Thoracic aorta endothelial cell (primary cell): ENCODE results near the genes MOB2, CTSD and PRR33.

- CAGE, long polyA plus RNA = no peak
Observed at GRCh38 chr11:1064105-1064813, 27.7 kb upstream of the MUC6 start.

- CAGE, long polyA plus RNA = no peak
Observed at GRCh38 chr11:1207438-1207951, 15.4 kb upstream of the MUC5B start.

GRCh38 chr11:1229562-1230013, 6.7 kb downstream of the MUC5B start:
- CAGE, long polyA plus RNA = no peak

GRCh38 chr11:1390371-1391069, 786 bp downstream of the BRSK2 start:
- CAGE, long polyA plus RNA = no peak

DNA sequence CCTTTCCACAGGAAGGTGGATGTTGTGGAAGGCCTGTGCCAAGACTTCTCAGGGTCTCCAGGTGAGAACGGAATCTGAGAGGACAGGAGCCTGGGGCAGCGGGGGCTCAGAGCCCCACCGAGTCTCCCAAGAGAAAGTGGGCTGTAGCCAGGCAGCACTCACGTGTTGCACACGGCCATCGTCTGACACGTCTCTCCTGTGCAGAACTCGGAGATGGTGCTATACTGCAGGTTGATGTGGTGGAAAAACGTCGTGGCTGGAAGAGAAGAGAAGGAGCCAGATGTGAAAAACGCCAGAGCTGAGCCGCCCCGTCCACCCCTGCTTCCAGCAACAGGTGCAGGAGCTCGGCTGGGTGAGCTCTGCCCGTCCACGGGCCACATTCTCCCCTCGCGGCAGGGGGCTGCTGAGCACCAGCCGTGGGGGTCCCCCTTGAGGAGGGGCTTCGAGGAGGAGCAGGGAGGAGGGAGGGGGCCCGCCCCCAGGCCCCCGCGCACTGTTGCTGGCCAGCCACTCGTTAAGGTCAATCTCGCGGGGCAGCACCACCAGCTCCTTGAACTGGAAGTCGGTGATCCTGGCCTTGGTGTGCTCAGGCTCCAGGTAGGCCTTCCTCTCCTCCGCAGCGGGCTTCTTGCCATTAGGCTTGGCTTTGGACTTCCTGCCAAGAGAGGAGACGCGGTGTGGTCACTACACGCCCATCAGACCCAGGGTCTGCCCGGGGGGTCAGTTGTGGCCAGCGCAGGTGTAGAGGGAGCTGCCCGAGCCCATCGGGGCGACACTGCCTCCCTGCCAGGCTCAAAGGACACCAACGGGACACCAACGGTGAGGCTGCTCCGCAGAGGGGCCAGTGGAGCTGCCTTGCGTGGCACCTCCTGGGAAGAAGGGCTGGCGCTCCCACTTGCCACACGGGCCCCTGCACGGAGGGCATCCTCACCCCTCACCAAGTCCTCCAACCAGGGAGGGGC, 6.1 kb downstream of the MOB2 start:
- CAGE, long polyA plus RNA = no peak

DNA sequence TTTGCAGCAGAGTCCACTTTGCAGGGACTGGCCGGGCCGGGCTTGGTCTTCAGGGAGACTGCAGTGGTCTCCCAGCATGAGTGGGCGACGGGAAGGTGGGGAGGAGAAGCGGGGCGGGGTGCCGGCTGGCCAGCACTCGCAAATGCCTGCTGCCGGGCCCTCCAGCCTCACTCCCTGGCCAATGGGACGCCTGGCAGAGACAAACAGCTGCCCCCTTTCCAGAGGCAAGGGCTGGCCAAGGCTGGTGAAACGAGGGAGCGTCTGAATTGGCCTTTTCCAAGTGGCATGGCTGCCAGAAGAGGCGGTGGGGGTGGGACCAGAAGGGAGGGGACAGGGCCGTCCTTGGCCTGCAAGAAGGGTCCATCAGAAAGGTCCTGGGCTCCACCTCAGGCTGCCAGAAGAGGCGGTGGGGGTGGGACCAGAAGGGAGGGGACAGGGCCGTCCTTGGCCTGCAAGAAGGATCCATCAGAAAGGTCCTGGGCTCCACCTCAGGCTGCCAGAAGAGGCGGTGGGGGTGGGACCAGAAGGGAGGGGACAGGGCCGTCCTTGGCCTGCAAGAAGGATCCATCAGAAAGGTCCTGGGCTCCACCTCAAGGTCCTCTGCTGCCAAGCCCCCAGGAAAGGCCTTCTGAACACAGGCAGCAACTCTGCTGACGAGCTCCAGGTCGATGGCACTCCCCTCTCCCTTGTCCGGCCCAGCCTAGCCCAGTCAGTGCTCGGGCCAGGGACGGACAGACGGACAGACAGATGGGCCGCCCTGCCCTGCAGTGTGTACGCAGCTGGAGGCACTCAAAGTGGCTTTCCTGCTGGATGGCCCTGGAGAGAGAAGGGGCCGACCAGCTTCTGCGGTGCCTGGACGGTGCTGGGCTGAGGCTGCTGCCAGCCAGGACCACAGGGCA, at the start of gene MOB2:
Gene MOB2, minus strand, starts transcription at position 301 of the 899 bp plus-strand sequence.
- CAGE, long polyA plus RNA = no peak

- CAGE, long polyA plus RNA = no peak
Observed at GRCh38 chr11:1558991-1560192, 12.7 kb downstream of the DUSP8 start.

DNA sequence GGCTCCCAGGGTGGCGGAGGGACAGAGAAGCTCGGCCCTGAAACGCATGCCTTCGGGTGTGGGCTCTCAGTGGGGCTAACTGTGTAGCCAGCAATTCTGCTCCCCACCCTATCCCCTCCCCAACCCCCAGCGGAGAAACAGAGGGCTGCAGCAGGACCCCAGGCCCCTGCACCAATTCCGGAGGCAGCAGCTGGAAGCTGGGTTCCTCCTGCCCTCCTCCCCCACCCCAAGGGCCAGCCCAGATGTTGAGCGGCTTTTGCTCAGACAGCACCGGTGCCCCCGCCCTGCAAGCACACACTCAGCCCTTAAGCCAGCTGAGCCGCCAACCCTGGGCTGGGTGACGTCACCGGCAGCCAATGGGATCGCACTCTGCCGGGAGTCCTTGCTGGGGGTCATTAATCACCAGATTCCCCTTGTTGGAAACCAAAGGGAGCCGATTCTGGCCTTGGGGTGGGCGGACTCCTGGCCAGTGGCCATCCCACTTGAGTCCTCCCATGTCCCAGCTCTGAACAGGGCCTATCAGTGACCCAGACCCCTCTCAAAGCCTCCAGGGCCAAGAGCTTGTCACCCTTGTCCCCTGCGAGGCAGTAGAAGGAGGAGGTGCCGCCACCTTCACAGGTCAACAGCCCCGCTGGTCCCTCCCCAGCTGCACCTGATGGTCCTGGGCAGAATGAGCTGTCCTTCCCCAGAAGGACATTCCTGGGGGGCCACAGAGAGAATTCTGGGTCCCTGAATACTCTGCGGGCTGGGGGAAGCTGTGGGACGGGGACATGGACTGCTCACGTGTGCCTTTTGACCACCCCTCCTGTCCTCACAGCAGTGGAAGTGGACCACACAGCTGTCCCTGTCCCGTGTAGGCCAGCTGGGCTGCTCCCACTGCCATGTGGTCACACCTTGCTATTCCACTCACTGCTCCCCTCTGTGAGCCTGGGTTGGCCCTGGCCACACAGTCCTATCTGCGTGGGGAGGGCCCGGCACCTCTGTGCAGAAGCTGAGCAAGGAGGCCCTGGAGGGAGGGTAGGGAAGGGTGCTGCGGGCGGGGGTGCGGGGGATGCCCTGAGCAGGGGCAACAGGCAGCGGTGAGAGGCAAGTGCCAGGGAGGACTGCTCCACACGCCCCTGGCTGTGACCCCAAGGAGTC, 7.3 kb downstream of the DUSP8 start:
- CAGE, long polyA plus RNA = no peak

DNA sequence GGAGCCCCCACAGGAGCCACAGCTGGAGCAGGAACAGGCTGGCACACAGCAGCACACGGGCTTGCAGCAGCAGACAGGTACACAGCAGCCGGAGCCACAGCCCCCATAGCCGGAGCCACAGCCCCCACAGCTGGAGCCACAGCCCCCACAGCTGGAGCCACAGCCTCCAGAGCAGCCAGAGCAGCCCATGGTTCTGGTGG, 166 bp downstream of the KRTAP5-3 start:
- CAGE, long polyA plus RNA = no peak

GRCh38 chr11:1749599-1750387, 602 bp downstream of the IFITM10 start:
- CAGE, long polyA plus RNA = no peak

GRCh38 chr11:1763369-1763777, 354 bp downstream of the CTSD start:
- CAGE, long polyA plus RNA = no peak

GRCh38 chr11:1763778-1764233, at the start of gene CTSD:
CTSD (minus strand) TSS chr11:1763927.
- CAGE, long polyA plus RNA = no peak

- CAGE, long polyA plus RNA = no peak
Observed at GRCh38 chr11:1785826-1786290, 22.1 kb upstream of the CTSD start.

- CAGE, long polyA plus RNA = no peak
Observed at GRCh38 chr11:1827012-1827714, 7.6 kb upstream of the SYT8 start.

DNA sequence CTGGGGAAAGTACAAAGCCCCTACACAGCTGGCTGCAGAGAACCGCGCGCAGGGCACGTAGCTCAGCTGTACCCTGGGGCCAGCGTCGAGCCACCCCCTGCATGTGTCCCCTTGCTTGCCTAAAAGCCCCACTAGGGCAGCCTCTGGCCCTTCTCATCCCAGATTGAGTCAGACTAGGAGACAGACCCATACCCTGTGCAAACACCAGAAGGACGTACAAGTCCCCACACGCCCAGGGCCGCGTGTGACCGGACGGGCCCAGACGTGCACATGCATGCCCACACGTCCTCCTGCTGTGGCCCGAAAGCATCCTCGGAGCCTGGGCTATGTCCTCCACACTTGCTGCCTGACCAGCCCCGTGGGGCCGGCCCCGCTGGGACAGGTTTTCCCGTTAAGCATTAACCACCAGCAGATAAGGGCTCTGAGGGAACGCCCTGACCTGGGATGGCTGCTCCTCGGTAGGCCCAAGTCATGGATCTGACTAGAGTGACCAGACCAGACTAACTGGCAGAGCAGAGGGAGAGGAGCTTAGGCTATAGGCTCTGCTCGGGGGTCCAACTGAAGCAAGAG, 4.1 kb upstream of the SYT8 start:
- CAGE, long polyA plus RNA = no peak

DNA sequence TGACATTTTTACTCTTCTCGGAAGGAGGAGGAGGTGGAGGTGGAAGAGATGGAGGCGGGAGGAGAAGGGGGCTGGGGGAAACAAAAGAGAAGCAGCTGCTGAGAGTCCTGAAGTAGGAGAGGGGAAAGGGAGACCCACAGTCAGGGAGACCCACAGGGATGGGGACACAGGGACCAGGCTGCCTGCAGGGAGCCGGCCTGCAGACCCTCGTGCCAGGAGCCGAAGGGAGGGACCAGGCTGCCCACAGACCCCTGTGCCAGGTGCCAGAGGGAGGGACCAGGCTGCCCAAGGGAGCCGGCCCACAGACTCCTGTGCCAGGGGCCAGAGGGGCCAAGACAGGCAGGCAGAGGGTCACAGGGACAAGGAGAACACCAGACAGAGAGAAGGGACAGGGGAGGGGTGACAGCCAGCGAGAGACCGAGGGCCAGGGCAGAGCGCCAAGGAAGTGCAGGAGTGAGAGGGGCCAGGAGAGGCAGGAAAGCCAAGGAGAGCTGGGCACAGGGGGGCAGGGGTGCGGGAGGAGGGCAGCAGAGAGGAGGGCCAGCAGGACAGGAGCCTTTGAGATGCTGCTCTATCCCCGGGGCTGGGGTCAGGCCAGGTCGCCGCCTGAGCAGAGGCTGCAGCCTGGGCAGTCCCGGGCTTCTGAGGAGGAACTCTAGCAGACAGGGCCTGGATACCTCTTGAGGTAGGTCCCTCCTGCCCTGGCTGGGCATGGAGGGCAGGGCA, 11.9 kb downstream of the LSP1 start:
- CAGE, long polyA plus RNA = no peak

GRCh38 chr11:1871674-1872331, 18.9 kb downstream of the LSP1 start:
- CAGE, long polyA plus RNA = no peak

- CAGE, long polyA plus RNA = no peak
Observed at GRCh38 chr11:1872943-1873071, 18.9 kb downstream of the PRR33 start.

- CAGE, long polyA plus RNA = no peak
Observed at GRCh38 chr11:1882292-1882811, 9.3 kb downstream of the PRR33 start.

DNA sequence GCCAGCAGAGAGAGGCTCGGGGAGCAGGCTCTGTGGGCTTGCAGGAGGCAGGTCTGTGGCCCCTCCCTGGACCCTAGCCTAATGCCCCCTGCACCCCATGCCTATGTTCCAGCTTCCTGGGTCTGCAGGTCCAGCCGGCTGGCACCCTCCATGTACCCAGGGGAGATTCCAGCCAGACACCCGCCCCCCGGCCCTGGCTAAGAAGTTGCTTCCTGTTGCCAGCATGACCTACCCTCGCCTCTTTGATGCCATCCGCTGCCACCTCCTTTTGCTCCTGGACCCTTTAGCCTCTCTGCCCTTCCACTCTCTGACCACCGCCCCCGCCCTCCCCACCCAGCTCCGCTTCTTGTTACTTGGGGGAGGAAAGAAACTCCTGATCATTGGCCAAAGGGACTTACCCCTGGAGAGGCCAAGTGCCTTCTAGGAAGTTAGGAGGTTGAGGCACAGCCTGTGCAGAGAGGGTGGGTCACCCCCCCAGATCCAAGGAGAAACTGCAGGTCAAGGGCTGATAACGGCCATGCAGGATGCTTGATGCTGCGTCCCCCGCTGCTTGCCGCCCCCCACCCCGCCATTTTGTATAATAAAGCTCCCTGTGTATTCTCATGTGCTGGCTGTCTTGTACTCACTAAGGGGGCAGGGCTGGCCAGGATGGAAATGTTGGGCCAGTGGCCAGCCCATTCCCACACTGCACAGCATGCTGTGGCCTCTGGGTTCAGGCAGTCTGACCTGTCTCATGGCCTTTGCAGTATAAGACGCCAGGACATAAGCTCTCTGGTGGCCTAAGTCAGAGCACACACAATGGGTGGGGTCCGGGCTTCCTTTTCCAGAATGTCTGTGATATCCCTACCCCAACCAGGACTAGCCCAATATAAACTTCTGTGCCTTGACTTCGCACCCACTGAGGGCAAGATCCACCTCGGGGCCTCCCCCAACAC, at the start of gene PRR33:
Gene PRR33, minus strand, starts transcription at position 235 of the 935 bp plus-strand sequence.
- CAGE, long polyA plus RNA = no peak